Endodermal cell (in vitro differentiated cells): Measurements from ENCODE around the genes PIAS4 and ZBTB7A.

- PRO-cap: no peak
Observed at GRCh38 chr19:3357901-3358335, 8.5 kb upstream of the NFIC start.

DNA sequence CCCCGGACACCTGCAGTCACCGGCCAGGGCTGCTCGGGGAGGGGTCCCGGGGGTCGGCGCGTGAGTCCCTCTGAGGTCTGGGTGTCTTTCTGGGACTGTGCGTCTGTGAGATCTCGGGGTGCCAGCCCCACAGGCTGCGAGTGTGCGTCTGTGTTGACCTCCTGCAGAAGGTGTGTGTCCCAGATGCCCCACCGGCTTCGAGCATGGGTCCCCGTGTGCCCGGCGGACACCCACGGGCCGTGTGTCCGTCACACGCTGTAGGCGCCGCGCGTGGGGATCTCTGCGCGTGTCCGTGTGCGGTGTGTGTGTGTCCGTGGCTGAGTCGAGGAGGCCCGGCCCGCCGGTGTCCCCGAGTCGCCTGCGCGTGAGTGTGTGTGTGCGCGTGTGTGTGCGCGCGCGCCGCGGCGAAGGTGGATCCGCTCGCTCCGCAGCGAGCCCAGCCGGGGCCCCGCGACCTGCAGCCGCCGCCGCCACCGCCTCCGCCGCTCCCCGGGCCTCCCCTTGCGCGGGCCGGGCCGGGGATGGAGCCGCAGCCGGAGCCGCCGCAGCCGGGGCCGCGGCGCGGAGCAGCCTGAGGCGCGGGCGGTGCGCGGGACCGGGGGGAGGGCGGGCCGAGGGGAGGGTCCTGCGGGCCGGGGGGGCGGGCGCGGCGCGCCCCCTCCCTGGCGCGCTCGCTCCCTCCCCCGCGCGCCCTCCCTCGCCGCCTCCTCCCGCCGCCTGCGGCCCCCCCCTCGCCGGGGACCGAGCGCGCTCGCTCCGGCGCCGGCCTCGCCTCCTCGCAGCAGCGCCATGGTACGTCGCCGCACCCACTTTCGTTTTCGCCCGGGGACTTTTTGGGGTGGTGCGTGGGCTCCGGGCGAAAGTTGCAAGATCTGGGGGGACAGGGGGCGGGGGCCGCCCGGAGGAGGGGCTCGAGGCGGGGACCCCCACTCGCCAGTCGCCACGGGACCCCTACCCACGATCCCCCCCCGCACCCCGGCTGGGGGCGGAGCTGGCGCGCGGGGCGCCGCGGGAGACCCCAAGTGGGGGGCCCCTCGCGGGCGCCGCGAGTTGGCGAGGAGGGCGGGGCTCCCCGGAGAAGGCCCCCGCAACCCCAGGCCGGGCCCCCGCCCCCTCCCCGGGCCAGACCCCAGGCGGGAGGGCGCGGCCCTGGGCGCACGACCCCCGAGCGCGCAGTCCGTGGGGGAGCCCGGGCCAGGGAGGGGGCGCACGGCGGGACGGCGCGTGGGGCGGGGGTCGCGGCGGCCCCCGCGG, 7.1 kb upstream of the NFIC start:
- PRO-cap: no peak

- PRO-cap: no peak
Observed at GRCh38 chr19:3367955-3368801, 1.8 kb downstream of the NFIC start.

GRCh38 chr19:3459279-3460081, 20.8 kb downstream of the SMIM24 start:
- PRO-cap: no peak

GRCh38 chr19:3470719-3471091, 9.6 kb downstream of the SMIM24 start:
- PRO-cap: no peak

- PRO-cap: no peak
Observed at GRCh38 chr19:3528856-3529554, 10.0 kb upstream of the TEKTIP1 start.

DNA sequence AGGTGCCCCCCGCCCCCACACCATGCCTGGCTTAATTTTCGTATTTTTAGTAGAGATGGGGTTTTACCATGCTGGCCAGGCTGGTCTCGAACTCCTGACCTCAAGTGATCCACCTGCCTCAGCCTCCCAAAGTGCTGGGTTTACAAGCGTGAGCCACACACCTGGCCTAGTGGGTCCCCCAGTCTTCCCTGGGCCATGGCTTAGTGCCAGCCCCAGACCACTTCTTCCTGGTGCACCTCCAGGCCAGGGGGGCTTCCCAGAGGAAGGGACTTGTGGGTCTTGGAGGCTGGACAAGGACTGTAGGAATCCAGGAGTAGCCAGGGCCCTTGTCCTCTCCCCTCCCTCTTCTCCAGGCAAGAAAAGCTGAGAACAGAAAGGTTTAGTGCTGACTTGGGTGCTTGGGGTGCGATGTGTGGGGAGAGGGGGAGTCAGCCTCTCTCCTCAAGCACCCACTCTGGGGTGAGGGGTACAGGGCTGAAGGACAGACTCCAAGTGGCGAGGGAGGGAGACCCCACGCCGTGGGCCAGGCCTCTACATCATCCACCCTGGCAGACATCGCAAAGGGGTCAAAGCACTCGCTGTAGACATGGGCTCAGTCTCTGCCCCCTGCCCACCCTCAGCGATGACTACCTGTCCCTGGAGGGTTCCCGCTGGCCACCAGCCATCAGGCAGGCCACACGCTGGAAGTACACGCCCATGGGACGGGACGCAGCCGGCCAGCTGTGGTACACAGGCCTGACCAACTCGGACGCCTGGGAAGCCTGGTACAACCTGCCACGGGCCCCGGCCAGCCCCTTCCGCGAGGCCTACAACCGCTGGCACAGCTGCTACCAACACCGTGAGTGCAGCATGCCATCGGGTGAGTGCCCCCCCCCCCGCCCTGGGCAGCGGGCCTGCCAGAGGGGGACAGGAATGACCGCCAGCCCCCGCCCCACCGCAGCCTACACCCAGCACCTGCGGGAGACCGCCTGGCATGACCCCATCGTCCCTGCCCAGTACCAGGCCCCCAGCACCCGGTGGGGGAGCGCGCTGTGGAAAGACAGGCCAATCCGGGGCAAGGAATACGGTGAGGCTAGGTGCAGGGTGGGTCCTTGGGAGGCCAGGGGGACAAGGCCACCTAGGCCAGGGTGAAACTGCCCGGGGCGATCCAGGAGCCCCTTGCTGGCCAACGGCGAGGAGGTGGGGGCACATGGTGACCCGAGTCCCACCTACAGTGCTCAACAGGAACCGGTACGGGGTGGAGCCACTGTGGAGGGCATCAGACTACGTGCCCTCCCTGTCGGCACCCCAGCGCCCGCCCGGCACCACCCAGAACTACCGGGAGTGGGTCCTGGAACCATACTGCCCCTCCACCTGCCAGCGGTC, 4.1 kb downstream of the TEKTIP1 start:
- PRO-cap: no peak

- PRO-cap: no peak
Observed at GRCh38 chr19:3545412-3546681, 6.9 kb downstream of the TEKTIP1 start.

GRCh38 chr19:3552746-3553494, 4.5 kb downstream of the MFSD12 start:
- PRO-cap: no peak

DNA sequence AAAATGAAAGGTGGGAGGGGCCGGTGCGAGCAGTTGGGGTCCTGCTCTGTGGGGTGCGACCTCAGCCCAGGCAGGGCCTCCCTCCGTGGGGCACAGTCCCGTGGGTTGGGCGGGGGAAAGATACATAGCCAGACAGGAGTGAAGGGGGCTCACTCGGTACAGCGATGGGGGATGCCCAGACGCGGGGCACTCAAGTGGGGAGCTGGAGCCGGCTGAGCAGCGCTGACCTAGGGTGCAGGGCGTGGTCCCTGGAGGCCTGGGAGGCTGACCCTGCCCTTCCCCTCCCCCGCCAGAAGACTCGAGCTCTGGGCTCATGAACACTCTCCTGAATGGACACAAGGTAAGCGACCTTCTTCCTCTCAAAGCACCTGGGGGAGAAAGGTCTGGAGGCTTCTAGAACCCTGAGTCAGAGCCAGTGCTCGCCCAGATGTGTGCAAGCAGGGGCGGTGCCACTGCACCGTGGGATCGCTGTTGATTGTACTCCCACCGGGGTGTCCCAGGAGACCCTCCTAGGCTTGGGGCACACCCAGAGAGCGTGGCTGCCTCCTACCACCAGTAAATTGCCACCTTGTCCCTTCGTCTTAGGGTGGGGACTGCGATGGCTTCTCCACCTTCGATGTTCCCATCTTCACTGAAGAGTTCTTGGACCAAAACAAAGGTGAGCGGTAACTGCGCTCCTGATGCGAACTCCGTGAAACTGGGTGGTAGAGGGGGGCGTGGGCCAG, 3.4 kb downstream of the HMG20B start:
- PRO-cap: no peak

DNA sequence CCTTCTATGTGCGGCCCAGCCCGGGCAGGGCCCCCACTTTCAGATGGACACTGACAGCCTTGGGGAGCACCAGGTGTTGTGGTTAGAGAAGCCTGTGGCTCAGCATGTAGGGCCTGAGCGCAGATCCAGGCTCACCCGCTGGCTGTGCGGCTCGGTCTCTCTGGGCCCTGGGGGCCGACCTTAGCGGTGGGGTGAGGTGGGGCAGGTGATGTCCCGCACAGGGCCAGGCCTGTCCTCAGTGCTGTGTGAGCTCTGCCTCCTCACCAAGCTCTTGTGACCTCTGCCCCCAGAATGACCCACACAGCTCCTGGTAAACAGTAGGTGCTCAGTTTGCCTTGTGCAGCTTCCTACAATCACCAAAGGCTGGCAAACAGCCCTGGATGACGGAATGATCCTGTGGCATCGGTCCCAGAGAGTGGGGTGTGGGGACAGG, 18.0 kb upstream of the CACTIN start:
- PRO-cap: no peak

GRCh38 chr19:3789162-3789531, 3.0 kb upstream of the MATK start:
- PRO-cap: no peak

DNA sequence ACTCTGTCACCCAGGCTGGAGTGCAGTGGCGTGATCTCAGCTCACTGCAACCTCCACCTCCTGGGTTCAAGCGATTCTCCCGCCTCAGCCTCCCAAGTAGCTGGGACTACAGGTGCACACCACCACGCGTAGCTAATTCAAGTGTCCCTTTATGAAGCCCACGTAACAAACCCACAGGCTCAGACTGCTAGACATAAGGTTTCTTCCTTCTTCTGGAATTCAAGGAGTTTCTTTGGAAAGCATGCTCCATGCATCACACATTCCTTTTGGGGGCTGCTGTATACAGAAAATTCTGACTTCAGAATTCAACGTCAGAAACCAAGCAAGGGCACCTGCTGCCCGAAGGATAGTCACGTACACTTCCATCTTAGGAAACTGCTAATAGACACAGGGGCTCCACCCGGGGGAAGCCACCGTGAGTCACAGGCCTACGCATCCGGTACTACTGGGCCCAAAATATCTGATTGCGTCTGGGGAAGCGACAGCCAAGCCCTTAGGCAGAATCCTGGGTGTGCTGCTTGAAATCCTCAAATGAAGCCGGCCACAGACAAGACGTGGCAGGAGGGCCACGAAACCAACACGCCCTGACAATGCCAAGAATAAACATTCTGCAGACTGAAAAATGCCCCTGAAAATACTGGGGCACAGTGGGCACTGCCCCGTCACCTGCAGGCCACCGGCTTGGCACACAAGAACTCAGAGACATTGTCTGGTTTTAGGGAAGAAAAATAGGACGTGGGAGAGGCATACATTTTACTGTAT, 40.5 kb downstream of the ZFR2 start:
- PRO-cap: no peak

DNA sequence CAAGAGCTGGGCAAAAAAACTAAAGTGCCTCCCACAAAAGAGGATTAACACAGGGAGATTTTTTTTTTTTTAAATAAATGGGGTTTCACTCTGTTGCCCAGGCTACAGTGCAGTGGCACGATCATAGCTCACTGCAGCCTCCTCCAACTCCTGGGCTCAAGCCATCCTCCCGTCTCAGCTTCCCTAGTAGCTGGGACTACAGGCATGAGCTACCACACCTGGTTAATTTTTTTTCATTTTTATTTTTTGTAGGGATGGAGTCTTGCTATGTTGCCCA, 1.9 kb downstream of the DAPK3 start:
- PRO-cap: bidirectional peak, plus-strand start at position 105 of the sequence, minus-strand start outside the sequence

GRCh38 chr19:3981538-3982085, 3.7 kb downstream of the EEF2 start:
- PRO-cap: no peak

- PRO-cap: unidirectional peak, plus-strand start at chr19:4007024; bidirectional peak, plus-strand start at chr19:4007300, minus-strand start at chr19:4007311; bidirectional peak, plus-strand start at chr19:4007758, minus-strand start at chr19:4007363
Observed at GRCh38 chr19:4006901-4007865, at the start of gene PIAS4. Gene PIAS4 (plus strand): TSS chr19:4007736.

DNA sequence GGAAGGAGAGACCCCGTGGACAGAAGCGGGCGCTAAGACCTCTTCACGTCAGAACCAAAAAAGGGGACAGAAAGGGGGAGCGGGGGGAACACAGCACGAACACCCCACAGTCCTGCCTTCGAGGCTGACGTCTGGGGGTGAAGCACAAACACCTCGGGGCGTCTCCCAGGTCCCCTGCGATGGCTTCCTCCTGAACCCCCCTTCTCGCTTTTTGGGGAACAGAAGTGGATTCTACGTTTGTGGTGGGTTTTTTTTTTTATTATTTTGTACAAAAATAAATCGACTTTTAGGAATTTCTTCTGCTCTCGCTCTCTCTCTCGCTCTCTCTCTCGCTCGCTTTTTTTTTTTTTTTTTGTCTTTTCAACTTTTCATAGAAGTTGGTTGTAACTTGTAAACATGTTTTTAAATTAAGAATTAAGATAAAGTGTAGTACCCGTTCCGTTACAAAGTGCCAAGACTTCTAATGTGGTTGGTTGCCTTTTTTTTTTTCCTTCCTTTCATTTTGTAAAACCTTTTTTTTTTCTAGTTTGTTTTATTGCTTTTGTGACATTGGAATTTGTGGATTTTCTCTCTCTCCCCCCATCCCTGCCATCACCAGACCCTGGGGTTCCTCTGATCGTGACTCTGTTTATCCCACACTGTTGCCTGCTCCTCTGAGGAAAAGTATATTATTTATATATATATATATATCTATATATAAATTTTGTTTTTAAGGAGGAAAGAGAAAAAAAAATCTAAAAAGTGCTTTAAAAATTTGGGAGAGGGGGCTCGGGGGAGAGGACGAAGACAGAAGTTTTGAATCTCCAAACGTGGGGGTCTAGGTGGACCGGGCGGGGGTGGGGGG, 20.4 kb downstream of the ZBTB7A start:
- PRO-cap: no peak

- PRO-cap: bidirectional peak, plus-strand start at chr19:4066993, minus-strand start at chr19:4066776; bidirectional peak, plus-strand start at chr19:4067367, minus-strand start at chr19:4067051
Observed at GRCh38 chr19:4066560-4067210, at the start of gene ZBTB7A. Gene ZBTB7A (minus strand): TSS chr19:4066899.

DNA sequence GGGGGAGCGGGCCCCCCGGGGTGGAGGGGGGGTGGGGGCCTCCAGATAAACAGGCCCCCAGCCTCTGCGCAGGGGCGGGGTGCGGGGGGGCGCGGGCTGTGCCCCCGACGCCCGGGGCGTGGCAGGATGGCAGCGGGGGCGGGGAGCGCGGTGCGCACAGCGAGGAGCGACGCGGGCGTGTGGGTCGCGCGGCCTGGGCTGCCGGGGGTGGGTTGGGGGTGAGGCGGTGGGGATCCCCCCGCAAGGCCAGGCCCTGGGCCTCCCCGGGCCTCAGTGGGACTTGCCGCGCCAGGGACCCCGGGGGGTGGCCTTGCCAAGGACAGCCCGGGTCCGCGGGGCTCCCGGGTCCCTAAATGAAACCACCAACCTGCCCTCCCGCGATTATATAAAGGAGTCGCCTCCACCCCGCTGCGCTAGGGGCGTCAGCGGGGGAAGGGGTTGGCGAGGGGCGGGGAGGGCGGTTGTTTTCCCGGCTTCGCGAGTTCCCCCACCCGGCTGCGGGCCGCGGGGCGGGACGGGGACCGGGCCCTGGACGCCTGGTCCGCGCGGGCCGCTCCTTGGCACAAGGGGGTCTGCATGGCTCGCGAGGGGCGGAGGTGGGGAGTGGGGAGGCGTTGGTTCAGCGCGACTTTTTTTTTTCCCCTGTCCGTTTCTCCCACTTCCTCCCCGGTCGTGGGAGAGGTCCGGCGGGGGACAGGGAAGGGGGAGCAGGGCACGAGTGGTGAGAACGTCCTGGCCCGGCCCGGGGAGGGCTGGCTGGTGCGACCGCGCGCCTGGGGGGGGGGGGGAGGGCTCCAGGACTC, 713 bp upstream of the ZBTB7A start:
- PRO-cap: bidirectional peak, plus-strand start at position 157 of the sequence, minus-strand start outside the sequence; unidirectional peak, minus-strand start at position 355 of the sequence

DNA sequence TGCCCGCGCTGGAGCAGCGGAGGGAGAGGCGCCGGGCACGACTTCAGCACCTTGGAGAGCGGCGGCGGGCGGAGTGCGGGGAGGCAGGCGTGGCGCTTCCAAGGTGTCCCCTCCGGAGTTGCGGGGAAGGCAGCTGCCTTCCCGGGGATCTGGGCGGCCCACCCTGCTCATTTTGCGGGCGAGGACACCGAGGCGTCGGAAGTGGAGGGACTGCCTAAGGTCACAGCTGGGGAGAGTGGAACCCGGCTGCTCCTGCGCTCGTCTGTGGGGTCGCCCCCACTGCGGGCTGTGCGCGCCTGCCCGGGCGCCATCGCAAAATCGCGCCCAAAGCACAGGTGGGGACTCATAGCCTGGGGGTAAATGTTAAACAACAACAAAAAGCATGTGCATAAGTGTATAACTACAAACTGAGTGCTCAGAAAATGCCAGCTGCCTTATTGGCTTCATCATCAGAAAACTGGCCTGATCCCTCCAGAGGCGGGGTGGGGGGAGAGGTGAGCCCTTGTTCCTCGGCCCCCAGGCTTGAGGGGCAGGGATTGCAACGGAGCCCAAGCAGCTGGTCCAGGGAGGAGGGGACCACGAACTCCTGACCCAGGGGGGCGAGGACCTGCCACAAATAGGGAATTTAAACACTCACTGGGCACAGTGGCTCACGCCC, 9.1 kb downstream of the SIRT6 start:
- PRO-cap: no peak